Aorta (tissue), 1 donor: ENCODE measurements around the gene TMEM151B.

DNA sequence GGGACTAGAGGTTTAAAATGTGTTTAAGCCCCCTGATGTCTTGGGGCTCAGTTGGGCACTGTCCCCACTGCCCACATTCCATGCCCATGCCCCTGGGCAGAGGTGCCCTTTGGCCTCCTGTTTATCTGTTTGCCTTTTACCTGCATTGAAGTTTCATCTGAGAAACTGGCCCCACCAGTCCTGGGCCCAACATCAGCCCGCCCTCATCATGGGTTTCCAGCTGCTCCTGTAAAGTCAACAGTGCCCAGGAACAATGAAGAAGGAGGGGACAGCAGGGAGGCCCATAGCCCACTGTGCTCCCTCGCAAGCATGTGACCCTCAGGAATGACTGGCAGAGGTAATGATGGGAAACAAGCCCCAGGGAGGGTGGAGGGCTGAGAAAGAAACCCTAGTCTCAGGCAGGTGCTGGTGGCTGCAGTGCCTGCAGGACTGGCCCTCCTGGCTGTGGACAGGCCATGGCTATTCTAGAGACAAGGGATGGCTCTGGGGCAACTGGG is 104.3 kb downstream of the VEGFA start:
- PRO-cap: no peak

DNA sequence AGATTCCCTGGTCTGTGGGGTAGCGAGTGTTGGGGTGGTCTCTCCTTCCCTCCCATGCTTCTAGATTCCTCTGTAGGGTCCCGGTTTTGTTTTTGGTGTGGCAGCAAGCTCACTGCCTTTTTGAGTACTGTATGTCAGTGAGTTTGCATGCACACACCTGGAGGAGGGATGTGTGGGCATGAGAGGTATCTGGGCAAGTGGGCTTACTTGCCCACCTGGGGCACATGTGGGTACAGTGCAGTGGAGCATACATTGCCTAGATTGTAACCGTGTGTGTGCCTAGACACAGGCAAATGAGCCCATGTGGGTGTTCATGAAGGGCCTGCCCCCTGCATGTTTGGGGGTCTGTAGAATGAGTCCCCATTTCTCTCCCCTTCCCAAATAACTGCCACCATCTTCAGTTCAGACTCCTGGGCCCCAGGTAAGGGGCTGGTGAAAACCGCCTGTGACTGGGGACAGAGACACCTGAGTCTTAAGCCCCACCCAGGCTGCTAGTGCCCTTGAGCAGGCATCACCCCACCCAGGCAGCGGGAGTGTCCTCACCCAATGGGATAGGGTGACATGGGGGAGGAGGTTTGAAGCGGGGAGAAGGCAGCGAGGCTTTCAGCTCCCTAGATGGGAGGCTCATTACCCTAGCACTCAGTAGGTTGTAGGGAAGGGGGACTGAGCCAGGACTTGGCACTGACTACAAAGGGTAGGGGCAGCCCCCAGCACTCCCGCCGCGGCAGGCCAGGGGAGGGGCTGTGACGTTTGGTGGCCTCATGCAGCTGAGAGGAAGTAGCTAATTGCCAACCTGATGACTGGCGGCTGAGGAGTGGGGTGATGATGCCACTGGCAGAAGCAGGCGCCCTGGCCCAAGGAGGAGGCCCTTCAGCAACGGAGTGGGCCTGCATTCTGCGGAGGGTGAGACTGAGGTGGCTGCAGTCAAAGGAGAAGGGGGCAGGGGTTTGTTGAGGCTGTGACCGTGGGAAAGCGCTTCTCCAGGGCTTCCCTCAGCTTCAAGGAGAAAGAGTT is 127.1 kb downstream of the MRPL14 start:
- PRO-cap: no peak

DNA sequence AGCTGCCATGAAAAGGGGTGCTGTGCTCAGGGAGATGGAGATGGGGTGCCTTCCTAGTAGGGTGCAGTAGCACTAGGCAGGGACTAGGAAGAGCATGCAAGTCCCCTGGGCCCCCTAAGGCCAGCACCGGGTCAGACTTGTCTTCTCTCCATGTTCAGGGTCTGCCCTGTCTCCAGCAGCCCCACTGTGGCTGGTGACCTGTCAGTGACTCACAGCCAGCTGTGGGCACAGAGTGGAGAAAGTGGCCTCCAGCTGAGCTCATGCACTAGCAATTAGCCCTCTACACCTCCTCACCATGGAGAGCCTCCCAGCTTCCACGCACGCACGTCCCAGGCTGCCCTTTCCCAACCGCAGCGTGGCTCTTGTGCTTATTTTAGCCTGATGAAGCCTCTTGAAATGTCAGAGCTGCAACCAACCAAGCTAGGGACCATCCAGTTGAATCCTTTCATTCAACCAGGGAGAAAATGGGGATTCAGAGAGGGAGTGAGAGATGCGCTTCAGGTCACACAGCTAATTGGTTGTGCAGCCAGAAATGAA is 116.5 kb downstream of the MRPL14 start:
- PRO-cap: no peak

DNA sequence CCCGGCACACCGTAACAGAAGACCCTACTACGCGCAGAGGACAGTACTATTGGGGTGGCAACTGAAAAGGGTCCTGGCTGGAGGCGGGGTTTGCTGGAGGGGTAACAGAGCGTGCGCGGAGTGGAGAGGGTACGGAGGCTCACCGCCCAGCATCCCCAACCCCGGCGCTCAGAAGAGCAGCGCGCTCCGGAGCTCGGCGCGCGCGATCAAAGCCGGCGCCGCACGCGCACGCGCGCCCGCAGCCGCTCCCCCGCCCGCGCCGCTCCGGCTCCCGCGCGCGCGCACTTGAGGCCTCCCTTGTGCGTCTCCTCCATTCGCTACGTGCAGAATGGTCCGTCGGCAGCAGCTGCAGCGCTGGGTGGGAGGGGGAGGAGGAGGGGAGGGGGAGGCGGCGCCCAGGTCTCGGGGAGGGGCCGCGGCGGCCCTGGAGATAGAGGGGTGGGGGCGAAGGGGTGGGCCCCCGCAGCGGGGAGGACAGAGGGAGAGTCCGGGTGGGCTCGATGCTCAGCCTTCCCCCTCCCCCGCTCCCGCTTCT is 54.0 kb downstream of the MRPL14 start:
- PRO-cap: bidirectional peak, plus-strand start at position 313 of the sequence, minus-strand start at position 170 of the sequence

GRCh38 chr6:44132642-44132999 is 5.3 kb downstream of the TMEM63B start:
- PRO-cap: no peak

GRCh38 chr6:44133077-44134132 is 6.1 kb downstream of the TMEM63B start:
- PRO-cap: no peak

GRCh38 chr6:44136251-44136642 is 8.9 kb downstream of the TMEM63B start:
- PRO-cap: no peak

DNA sequence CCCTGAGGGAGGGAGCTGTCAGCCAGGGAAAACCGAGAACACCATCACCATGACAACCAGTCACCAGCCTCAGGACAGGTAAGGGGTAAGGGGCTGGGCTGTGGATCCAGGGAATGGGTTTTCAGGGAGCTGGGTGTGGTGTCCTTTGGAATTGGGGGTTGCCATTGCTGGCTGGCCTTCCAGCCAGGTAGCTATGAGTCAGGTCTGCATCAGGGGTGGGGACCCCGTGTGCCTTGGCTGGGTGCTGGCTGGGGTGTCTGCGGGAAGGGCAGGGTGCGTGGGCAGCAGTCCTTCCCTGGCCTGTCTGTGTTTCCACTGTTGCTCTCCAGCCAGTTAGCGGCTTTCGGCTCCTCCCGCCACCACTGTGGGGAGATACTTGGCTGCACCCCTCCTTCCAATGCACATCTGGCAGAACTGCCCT is 3.9 kb downstream of the SLC29A1 start:
- PRO-cap: no peak

- PRO-cap: no peak
Measured at GRCh38 chr6:44261460-44261888, 3.9 kb downstream of the NFKBIE start.

DNA sequence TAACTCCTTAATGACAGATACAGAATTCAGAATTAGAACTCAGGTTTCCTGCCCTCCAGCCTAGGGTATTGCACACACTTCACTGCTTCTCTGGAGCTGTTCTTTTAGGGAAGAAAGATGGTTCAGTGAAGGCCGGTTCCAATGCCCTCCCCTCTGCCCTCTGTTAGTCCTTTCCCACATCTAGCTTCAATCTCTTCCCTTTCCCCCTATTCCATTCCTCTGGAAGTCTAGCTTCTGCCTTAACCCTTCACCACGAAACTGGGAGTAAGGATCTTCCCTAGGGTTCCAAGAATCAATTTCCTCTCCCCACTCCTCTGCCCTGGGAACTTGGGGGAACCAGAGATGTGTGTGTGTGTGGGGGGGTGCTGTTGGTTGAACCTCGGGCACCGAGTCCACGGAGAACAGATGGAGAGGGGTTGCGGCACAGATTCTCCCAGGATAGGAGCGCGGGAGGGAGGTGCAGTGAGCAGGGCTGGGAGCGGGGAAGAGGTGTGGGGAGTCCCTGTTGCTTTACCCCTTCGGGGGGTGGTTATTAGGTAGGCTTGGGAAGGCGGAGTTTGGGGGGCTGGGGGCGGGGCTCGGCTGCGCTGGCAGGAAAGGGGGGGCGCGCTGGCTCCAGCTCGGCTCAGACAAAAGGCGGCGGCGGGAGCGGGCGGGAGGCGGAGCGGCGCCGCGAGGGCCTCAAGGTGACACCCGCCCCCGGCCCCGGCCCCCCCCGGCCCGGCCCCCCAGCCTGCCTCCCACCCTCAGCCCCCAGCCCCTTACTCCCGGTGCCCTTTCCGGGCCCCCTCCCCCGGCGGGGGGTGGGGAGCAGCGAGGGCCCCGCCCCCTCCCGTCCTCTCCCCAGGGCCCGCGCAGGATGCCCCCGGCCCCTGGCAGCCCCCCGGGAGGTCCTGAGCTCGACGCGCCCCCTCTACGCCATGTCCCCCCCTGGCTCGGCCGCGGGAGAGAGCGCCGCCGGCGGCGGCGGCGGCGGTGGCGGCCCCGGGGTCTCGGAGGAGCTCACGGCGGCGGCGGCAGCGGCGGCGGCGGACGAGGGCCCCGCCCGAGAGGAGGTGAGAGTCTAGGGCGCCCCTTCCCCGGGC is at the start of gene TMEM151B:
TSS of gene TMEM151B (plus strand) at position 628 of the 1,085 bp plus-strand sequence.
- PRO-cap: no peak

GRCh38 chr6:44390165-44390586 is 2.7 kb downstream of the CDC5L start:
- PRO-cap: no peak

GRCh38 chr6:44392557-44392863 is 5.0 kb downstream of the CDC5L start:
- PRO-cap: no peak

DNA sequence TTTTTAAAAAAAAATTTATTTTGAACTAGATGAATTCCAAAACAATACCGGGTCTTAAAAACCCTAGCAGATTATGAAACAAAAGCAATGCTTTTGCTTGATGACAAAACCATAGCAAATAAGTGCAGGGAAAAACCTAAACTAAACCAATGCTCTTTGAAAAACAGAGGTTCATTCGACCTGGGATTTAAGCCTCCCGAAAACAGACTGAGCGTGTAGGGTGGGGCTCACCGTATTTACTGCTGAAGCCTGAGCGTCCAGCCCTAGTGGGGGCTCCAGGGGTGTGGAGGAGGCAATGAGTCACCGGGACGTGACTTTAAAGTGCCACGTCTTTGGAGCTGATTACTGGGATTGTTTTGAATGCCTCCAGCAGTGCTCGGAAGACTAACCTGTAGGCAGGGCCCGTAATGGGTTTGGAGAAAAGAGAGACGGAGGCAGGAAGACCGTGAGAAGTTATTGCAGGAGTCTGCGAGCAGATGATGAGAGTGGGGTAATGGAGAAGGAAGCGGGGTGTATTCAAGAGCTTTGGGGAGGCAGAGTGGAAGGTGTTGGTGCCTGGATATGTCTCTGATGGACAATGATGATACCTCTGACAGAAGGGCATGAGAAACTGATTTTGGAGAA is 69.2 kb downstream of the CDC5L start:
- PRO-cap: no peak

- PRO-cap: no peak
Measured at GRCh38 chr6:44558592-44559171, 171.2 kb downstream of the CDC5L start.

DNA sequence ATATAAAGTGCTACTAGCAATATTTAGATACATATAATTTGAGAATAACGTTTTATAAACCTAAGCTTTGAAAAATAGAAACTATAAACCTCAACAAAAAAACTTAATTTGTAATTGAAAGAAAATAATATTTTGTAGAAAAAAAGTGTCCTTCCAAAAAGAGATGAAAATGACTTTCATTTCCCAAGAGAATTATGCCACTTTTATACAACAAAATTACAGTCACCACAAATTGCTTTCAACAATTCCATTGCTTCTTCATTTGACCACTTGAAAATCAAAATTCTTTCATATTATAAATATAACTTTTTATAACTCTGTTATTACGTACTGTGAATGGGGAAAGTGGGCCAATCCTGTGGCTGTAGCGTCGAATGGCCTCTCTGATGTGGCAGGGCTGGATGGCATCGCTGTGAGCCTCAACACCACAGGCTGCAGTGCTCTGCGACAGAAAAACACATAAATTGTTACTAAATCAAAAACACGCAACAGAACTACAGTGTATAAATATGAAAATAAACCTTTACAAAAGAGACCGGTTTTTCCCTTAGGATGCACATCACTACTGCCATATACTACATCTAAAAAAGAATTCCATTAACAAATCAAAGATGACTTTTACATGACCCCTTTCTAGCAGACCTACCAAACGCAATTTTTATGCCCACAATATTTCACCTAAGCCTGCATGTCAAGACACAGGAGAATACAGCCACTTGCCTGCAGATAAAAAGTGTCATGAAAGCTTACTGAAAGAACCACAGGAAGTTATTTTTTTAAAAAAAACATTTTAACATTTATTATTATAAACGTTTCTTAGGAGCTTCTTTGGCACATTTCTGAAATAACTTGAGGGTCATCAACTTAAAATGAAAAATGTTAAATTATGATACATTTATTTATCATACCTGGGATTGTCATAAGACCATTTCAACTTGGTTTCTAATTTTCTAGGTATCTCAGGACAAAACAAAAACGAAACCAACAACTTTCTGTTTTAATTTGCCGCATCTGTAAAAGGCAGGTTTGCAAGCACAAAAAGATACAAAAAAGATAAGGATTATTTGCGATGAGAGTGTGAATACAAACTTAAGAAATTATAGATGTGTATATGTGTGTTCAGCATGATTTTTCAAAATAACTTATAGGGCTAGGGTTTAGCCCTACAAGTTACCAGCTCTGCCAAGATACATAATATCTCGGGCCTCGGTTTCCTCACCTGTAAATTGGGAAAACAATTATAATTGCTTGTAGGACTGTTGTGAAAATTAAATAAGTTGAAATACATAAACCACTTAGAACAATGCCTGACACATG is 395.4 kb upstream of the RUNX2 start:
- PRO-cap: no peak

DNA sequence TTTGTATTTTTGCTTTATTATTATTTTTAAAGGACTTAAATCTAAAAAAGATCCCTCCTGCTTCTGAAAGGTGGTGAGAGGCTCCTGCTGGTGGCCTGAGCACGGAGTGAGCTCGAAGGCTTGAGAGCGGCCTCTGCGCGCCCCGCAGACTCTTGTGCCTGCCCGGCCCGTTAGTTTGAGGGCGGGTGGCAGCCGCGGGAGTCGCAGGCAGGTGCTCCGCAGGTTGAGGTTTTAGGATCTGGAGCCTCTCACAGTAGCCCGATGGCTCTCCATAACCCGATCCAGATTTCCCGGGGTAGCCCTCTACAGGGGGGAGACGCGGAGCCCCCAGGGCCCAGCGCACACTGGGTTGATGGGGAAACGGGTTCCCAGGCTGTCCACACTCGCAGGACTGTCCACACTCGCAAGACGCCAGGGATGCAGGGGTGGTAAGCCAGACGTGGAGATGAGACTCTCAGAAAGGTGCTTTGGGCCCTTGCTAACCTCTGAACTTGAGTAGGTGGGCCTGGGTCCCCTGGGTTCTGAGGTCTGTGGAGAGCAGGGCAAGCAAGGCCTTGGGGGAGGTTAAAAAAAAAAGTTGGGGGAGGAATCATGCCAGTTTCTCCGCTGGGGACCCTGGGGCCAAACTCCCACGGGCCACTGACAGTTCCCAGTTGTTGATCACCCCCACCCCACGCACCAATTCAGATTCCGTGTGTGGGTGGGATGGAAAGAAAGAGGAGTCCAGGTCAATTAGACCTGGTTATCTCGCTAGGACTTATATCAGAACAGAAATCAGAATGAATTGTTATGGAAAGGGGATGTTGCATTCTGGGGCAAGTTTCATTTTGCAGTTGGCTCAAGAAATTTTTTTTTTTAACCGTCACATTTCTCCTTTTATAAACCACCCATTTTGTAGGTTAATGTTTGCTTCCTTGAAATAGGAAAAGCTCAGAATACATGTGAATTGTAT is 46.5 kb upstream of the SUPT3H start:
- PRO-cap: no peak

GRCh38 chr6:45530328-45530853 is 152.7 kb upstream of the SUPT3H start:
- PRO-cap: no peak

DNA sequence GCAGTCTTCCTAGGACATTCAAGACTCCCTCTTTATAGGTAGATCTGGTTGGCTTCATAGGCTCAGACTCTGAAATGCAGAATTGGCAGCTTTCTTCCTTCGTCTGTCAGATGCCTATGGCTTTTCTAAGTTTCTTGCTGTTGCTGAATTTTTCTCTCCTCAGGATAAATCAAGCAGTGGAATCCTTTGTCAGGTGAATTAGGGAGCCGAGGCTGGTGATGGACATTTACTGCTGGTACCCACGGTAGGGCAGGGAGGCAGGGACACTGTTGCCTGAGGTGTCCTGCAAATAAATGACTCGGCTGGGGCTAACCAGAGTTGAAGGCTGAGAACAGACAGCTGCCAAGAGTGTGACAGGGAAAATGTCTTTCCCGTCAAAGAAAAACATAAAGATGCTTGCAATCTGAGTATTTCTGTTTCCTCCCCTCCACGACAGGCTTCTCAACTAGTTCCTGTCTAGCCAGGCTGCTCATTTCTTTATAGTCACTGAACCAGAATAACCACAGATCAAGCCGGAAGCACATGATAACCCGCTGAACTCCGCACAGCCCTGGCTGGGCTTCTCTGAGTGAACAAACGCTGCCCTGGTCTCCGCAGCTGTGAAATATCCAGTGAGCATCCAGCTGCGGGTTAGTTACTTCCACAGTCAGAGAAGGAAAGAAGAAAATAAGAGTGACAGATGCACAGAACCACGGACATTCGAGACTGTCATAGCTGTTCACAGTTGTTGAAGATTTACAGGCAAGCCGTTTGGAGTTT is 299.6 kb upstream of the SUPT3H start:
- PRO-cap: no peak

DNA sequence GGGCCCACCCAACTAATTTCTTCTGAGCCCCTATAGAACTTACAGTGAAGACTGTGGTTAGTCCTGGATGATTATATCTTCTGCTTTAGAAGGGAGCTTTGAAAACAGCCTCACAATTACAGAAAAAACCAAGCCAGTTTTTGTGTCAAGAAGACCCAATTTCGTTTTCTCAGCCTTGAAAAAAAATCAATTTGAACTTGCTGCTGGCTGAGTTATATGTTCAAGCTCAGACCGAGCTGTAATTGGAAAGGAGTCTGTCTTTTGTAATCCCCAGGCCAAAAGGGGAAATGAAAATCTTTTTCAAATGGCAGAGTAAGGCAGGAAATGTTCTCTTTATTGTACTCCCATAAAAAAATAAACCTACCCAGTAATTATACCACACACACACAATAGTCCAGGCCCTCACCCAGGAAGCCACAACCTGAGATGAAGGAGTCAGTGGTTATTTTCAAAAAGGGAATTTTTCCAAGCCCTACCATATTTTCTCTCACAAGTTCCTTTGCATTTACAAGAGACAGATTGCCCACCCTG is 45.4 kb downstream of the CLIC5 start:
- PRO-cap: no peak

GRCh38 chr6:46044763-46045425 is 29.2 kb upstream of the CLIC5 start:
- PRO-cap: no peak